ENCODE data around the genes INSL4 and RLN2.

DNA sequence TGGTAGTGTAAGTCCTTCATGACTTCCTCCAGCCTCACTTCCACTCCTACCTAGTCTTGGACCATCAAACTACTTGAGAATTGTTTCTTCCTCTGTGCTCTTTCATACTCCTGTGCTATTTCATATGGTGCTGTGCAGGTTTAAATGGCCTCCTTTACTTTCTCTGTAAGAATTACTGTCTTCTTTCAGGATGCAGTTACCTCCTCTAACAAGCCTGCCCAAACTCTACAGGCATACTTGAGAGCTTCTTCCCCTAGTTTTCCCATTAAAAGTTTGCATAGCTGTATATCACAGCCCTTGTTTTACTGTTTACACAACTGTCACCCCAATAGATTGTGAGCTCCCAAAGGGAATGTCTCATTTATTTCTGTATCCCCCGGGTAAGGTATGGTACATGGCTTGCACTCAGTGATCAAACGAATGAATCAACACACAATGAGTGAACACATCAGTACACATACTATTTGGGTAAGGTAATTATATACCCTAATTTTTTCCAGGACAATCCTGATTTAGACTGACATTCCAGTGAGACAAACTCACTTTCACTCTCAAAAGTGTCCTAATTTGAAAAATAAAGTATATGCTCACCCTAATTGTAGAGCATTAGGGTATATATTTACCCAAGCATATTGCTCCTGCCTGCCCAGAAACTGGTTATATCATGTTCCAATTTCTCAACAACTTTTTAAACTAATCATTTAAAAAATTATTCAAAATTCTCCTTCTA is 190.0 kb downstream of the GLIS3 start:
- RRBS, result no CpG with 5 or more reads among the region's 2 CpGs

- RRBS, result no CpG with 5 or more reads among the region's 2 CpGs
These were observed 59.4 kb upstream of the SLC1A1 start for GRCh38 chr9:4430852-4431246.

GRCh38 chr9:4517218-4517832 is 27.1 kb downstream of the SLC1A1 start:
- RRBS, result no CpG with 5 or more reads among the region's 6 CpGs

GRCh38 chr9:4532183-4532738 is 42.0 kb downstream of the SLC1A1 start:
- RRBS, result no CpG with 5 or more reads among the region's 9 CpGs

DNA sequence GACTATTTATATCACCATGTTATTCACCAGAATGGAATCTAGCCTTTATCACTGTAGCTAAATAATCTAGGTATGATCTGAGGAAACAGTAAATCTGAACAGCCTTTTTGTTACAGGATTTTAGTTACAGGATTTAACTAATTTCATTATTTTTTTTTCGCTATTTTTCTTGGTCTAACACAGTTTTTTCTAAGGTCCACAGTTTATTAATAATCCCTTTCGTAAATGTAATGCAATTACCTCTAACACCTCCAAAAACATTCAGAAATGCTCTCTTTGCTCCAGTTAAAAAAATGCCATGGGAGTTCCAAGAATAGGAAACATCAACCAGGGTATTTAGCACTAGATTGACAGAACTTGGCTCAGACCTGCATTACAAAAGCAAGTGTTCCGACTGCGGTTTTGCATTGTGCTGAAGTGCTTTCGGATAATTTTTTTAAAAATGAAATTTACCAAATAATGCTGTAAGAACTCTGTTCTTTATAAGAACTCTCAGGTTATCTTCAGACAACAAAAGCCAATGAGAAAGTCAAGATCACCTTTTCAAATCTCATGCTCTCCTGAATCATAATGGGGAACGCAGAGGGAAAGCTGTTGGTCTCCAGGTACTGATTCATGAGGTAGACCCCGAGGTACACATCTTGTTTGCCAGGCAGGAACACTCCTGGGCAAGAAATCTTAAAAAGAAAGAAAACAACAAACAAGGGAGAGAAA is 577 bp upstream of the PLPP6 start:
- RRBS, result no CpG with 5 or more reads among the region's 7 CpGs

DNA sequence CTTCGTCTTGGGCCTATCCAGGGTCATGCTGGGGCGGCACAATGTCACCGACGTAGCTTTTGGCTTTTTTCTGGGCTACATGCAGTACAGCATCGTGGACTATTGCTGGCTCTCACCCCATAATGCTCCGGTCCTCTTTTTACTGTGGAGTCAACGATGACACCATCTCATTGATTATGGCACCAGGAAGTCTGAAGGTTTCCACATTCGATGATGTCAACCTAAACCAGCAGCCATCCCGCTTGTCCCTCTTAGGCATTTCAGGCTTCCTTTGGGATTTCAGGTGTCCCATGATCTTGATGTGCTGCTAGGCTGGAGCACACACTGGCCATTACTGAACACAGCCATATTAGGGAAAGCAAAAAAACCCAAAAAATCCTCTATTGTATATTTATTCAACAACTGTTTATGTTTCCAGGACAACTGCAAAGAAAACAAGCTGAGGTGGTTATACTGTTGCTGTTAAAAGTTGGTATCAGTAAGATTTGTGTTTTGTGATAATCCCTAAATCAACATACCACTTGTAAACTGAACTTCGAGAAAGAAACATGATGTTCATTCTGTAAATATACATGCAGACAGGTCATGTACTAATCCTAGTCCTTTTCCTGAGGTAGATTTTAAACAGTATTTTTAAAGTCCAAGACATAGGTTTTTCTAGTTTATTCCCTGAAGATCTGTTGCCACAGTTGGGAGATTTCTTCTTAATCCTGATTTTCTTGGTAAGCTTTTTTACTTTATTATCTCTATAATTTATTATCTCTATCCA is 1.2 kb downstream of the PLPP6 start:
- RRBS, result no CpG with 5 or more reads among the region's 10 CpGs

DNA sequence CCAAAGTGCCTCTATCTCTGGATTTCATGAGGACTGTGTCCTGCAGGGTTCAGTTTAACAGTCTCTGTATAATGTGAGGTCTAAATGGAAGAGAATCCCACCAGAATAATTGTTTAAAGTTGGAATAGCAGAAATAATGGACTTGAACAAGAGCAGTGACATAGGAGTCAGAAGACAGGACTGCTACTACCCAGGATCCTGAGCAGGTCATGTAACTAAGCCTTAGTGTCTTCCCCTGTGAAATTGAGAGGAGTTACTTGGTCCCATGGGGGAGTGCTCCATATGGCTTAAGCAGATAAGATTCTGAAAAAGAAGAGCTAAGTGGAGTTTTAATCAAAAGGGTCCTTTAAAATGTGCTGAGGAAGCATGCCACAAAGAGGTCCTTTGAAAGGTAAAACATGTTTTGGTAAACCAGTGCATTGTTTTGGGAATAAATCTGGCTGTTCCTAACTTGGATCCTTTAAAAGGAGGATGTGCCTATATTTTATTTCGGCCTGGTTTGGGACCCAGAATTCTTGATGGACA is 5.5 kb downstream of the RCL1 start:
- RRBS, result no CpG with 5 or more reads among the region's 1 CpG

- RRBS, result no CpG with 5 or more reads among the region's 7 CpGs
These were observed 59.7 kb downstream of the RCL1 start for GRCh38 chr9:4852272-4852923.

GRCh38 chr9:4971351-4971720 is 13.7 kb upstream of the JAK2 start:
- RRBS, result no CpG with 5 or more reads among the region's 3 CpGs

GRCh38 chr9:5134157-5134739 is 51.2 kb downstream of the INSL6 start:
- RRBS, result no CpG with 5 or more reads among the region's 9 CpGs

DNA sequence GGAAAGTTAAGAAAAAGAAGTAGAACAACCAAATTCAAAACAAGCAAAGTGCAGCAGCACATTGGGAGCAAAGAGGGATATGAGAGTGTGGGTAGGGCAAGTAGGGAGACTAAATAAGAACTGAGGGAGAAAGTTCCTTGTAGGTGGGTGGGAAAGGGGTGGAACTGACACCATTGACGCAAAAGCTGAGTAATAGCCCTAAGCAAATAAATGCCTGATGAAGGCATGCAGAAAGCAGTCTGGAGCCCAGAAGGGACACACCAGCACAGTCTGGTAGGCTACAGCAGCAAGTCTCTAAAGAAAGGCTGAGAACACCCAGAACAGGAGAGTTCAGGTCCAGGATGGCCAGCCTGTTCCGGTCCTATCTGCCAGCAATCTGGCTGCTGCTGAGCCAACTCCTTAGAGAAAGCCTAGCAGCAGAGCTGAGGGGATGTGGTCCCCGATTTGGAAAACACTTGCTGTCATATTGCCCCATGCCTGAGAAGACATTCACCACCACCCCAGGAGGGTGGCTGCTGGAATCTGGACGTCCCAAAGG is at the start of gene INSL4:
Gene INSL4, plus strand, starts transcription at position 237 of the 538 bp plus-strand sequence.
- RRBS, result no CpG with 5 or more reads among the region's 4 CpGs

- RRBS, result no CpG with 5 or more reads among the region's 6 CpGs
These were observed at the start of gene RLN2 for GRCh38 chr9:5304571-5304870. Gene RLN2 (minus strand): TSS chr9:5304716.

GRCh38 chr9:5336663-5337157 is 3.0 kb downstream of the RLN1 start:
- RRBS, result no CpG with 5 or more reads among the region's 4 CpGs

GRCh38 chr9:5500659-5501400 is 9.5 kb upstream of the PDCD1LG2 start:
- RRBS, result no CpG with 5 or more reads among the region's 14 CpGs

DNA sequence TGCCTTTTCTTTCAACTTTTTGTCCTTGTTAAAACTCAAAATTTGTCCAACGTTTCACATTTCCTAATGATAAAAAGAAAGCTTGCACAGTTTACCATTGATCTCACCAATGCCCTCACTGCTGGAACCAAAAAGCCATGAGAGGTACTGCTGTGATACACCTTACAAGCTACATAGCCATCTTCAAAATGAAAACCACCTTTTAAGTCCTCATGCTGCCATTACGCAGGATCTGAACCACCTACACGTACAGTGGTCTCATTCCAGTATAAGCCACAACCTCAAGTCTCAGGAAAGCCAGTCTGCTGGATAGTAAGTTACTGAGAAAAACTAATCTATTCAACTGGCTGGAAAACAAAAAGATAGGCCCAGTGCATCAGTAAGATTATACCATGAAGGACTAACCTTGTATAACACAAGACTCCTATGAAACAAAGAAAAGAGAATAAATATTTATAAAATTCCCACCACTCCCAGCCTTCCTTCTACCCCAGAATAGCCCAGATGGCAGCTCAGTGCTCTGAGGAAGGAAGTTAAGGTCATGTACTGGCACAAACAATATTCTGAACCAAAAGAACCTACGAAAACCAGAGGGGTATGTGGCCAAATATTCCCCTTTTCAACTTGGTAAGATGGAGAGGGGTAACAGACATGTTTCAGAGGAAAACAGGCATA is 47.0 kb downstream of the ERMP1 start:
- RRBS, result no CpG with 5 or more reads among the region's 4 CpGs

- RRBS, result no CpG with 5 or more reads among the region's 5 CpGs
These were observed 2.2 kb downstream of the ERMP1 start for GRCh38 chr9:5830485-5831250.

DNA sequence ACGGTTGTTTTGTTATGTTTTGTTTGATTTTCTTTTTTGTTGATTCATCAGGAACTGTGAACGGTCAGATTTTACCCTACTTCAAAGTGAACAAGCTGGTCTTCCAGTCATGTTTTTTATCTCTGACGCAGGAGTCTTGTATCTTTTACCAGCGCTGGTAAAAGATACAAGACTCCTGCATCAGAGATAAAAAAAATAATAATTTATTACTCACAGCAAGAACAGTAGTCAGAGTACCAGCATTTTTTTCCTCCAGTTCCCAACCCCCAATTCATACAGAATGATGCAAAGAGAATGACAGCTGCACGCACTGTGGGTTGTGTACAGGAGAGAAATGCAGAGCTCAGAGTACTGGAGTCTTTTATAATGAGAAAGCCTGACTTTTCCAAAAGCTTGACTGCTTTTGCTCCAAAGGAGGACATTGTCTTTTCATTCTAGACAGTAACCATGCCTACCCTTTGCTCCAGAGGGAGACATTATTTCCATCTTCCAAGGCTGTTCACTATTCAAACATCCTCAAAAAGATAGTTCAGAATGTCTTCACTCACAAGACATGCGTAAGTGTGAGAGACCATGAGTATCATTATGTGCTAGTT is 14.2 kb upstream of the RANBP6 start:
- RRBS, result no CpG with 5 or more reads among the region's 6 CpGs

- RRBS, result no CpG with 5 or more reads among the region's 19 CpGs
These were observed 64.8 kb upstream of the RANBP6 start for GRCh38 chr9:6080029-6080821.

All from epithelial cell of esophagus (primary cell).